ENCODE measurements around a stretch of chr2.

DNA sequence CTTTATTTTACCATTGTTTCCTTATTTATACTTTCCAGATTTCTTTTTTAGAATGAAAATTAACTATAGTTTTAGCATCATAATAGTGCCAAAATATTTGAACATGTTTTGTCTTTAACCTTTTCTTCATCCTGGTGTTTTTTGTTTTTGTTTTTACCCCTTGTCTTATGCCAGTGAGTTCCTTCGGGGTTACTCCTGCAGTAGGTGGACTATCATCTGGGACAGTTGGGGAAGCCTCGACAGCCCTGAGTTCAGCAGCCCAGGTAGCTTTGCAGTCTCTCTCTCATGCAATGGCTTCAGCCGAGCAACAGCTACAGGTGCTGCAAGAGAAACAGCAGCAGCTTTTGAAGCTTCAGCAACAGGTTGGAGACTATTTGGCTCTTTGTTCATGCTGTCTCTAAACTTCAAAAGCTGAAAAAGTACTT is 106.2 kb downstream of the BIRC6 start:
- PRO-cap, 4 experiments, result peak in 1 of 4 experiments; most common minus-strand start position 141 of the sequence (in 1)
- RAMPAGE, long total RNA, 2 experiments, result start-site peak on the plus strand in 1 of 2 experiments, centred at positions 181 to 293 of the sequence, 17 to 36 reads per replicate

DNA sequence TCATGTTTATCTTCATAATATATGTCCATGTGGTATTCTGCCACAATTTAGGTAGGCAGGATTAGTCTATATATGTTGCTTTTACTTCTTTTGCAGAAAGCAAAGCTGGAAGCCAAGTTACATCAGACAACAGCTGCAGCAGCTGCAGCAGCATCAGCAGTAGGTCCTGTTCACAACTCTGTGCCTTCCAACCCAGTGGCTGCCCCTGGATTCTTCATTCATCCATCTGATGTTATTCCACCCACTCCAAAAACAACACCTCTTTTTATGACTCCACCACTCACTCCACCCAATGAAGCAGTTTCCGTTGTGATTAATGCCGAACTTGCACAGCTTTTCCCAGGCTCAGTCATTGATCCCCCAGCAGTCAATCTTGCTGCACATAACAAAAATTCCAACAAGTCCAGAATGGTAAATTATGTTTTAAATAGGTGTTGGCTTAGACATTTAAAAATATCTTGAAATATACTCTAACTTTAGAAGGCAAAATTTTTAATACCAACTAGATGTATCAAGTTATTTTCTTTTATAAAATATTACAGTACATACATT is 107.7 kb downstream of the BIRC6 start:
- PRO-cap, 4 experiments, result no peak in any of the 4 experiments
- RAMPAGE, long total RNA, 2 experiments, result no peak in any of the 2 experiments

GRCh38 chr2:32812313-32812791 is 134.4 kb upstream of the LTBP1 start:
- PRO-cap, 4 experiments, result no peak in any of the 4 experiments
- RAMPAGE, long total RNA, 2 experiments, result no peak in any of the 2 experiments

DNA sequence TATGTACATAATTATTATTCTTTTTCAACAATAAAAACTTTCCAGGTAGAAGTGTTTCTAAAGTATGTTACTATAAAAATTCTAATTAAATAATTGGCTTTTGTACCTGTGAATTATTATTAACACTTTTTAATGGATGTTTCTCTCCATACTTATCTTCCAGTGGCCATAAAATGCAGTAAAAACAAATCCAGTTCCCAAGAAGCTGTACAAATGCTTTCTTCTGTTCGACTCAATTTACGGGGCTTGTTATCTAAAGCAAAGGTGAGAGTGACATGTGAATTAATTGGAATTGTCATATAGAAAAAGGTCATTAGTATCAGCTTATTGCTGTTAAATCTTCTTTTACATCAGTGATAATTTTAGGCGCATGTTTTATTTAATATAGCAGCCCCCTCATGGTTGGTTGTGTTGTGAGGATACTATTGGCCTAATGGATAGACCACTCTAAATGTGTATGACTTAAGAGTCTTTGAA is 129.4 kb upstream of the LTBP1 start:
- PRO-cap, 4 experiments, result no peak in any of the 4 experiments
- RAMPAGE, long total RNA, 2 experiments, result no peak in any of the 2 experiments

DNA sequence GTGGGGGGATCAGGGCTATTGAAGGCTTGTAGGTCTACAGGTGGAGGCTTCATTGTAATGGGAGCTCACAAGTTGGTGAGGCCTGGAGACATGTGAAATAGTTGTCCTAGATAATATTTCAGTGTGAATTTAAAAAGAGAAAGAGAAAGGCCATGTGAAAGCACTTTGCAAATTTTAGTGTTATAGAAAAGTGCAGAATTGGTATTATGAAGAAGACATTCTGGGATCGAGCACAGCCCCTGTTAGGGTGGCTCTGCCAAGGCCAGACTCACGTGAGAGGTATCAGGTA is 22.2 kb upstream of the LTBP1 start:
- PRO-cap, 4 experiments, result no peak in any of the 4 experiments
- RAMPAGE, long total RNA, 2 experiments, result no peak in any of the 2 experiments

- PRO-cap, 4 experiments, result no peak in any of the 4 experiments
- RAMPAGE, long total RNA, 2 experiments, result no peak in any of the 2 experiments
Measured at GRCh38 chr2:32926736-32927366, 19.9 kb upstream of the LTBP1 start.

DNA sequence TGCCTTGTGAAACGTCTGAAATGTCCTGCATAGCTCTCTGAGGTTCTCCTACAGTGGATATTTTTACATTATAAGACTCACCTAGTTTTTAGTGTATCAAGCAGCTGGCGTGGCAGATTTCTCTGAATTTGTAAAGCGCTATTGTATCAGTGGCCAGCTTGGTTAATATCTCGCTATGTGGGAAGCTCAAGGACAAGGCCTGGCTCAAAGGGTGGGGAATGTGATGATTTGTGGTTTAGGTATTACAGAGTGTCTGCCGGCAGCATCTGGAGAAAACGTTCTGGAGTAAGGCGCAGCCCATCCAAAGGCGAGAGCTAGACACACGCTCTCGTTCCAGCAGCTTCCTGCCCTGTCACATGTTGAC is 164.3 kb downstream of the LTBP1 start:
- PRO-cap, 4 experiments, result no peak in any of the 4 experiments
- RAMPAGE, long total RNA, 2 experiments, result no peak in any of the 2 experiments

GRCh38 chr2:33279825-33280302 is 196.6 kb upstream of the RASGRP3 start:
- PRO-cap, 4 experiments, result no peak in any of the 4 experiments
- RAMPAGE, long total RNA, 2 experiments, result no peak in any of the 2 experiments

GRCh38 chr2:33314835-33315611 is 161.4 kb upstream of the RASGRP3 start:
- PRO-cap, 4 experiments, result no peak in any of the 4 experiments
- RAMPAGE, long total RNA, 2 experiments, result no peak in any of the 2 experiments

DNA sequence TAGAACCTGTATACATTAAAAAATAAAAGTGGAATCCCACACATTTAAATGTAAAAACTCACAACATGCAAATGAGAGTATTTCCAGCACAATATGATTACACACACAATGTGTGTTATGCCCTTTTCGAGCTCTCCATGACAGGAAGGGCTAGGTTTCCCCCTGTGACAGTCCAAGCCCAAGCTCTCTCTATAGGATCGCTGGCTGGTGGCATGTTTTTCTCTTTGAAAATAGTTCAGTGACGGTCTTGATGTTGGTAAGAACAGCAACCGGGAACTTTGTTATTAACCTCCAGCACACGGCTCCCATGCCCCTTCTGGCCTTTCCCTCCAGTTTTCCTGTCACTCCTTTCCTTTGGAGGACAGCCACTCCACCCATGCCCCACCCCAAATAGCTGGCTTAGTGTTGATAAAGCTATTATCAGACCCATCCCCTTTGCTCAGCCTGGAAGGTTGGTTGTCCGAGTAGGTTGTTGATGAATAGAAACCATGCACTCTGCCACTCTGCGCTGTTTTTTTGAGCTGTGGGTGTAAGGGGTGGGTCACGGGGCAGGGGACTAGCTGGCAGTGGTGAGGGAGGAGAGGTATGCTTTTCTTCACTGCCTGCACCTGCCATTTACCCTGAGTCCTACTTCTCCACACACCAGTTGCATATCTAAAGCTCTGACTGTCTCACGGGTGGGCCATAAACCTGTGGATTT is 2.7 kb downstream of the RASGRP3 start:
- PRO-cap, 4 experiments, result peak in 2 of 4 experiments; most common plus-strand start position 238 of the sequence (in 1)
- RAMPAGE, long total RNA, 2 experiments, result no peak in any of the 2 experiments

DNA sequence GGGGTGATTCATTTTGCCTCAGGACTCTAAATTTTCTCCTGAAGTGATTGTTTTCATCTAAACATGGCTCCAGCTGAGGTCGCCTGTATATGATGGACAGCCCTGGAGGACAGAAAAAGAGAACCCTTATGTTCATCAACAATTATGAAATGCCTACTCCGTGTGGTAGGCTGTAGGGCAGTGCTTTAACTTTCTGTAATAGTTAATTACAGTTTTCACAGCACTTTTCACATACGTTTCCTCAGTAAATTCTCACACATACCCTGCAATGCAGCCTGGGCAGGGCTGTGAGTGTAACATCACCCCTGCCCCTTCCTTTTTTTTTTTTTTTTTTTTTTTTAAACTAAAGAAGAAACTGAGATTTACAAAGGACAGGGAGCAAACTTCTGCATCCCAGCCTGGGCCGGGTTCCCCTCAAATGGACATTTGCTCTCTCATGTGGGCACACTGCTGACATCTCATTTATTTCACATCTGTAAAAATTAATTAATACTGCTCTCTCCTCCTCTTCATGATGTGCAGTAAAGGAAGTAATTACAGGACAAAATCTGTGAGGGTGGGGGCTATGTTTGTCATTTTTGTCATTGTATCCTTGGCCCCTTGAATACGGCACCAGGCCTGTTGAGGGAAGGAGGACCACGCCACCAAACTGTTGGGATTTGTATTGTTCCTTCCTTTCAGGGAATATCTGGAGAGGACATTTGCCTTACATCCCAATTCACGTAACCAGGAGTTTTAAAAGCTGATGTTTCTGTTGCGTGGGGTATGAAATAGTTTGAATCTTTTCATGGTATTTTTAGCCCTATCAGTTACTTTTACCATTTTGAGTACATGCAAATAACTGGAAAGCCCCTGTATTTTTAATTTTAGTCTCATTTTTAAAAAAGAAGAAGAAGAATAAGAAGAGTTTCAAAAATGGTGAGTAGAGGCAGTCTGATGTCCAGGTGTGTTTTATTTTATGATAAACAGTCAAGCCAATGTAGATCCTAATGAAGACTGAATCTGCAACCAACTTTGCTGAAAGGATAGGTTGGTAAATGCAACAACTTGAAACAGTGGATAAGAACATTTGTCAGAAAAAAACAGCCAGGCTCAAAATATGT is 54.1 kb downstream of the RASGRP3 start:
- PRO-cap, 4 experiments, result no peak in any of the 4 experiments
- RAMPAGE, long total RNA, 2 experiments, result no peak in any of the 2 experiments

DNA sequence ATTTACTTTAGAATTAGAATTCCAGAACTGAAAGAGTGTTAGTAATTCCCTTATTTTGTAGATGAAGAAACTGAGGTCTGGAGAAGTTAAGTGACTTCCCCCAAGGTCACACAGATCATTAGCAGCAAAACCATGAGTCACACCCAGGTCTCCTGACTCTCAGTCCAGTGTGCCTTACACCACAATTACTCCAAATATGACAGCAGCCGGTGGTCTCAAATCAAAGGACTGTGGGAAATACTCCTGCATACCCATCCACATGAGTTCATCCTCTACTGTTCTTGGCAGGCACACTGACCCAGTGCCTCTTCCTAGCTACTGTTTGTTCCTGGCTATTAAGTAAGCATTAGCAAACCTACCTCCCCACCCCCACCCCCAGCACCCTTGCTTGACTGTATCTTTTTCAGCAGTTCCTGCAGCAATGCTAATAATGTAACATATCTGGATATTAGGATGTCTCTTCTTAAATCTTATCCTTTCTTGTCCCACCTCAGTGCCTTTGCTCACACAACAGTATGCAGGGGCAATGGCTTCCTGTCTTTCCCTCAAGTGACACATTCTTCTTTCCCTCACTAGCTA is 46.3 kb downstream of the FAM98A start:
- PRO-cap, 4 experiments, result peak in 1 of 4 experiments; most common minus-strand start position 283 of the sequence (in 1)
- RAMPAGE, long total RNA, 2 experiments, result no peak in any of the 2 experiments

DNA sequence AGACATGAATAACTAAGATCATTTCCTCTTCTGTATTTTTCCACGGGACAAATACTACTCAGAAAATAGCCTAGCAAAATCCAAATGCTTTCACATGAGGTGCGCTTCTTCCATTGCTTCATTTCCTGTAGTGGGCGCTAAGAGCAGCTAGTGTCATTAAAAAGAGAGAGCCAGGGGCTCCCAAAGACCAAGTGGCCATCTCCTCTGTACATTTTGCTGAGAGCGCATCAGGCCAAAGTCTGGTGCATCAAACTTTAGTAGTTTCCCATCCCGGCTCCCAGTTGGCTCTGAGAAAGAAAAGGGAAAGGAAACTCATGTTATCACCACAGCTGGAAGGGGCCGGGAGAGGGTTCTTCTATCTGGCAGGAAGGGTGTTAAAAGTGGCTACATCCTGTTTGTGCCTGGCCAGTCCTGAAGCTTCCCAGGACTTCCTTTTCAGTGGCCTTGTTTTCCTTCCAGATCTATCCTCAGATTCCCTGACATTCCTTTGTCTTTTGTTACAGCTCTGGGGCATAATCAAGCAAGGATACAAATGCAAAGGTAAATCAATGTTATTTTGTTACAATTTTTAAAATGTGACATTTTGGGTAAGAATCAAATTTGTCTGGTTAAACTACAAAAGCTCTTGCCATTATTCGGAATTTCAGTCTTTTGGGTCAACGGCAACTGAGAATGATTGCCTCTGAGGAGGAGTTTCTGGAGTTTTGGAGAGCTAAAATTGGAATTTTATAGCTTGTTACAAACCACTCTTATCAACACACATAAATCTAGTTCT is 43.9 kb downstream of the FAM98A start:
- PRO-cap, 4 experiments, result peak in 4 of 4 experiments; most common plus-strand start position 480 of the sequence (in 1); most common minus-strand start position 289 of the sequence (in 4)
- RAMPAGE, long total RNA, 2 experiments, result no peak in any of the 2 experiments

DNA sequence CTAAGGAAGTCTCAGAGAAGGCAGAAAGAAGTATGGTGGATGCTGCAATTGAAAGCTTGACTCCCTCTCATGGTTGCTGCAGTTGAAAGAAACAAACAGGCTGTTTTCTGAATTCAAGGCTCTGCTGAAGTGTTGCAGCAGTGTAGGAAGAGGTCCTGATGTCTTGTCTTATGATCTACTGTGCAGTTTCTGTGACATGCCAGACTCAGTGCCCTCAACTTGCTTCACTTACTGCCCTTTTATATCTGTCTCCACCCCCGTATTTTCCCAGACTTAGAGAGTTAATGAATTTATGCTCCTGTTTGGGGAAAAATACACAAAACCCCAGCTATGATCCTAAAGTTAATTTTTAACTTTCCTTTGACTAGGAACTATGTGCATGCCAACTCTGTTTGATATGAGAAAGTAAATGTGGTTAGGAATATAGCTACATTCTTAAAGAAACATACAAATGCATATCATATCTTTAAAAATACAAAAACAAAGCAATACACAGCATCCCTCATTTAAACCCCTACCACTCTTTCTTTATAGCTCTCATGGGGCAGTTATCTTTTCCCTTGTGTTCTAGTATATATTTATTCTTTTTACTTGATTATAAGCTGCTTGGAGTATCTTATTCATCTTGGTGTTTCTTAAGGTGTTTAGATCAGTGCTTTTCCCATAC is 655.4 kb upstream of the FAM98A start:
- PRO-cap, 4 experiments, result peak in 2 of 4 experiments; most common plus-strand start position 398 of the sequence (in 1); most common minus-strand start position 214 of the sequence (in 1)
- RAMPAGE, long total RNA, 2 experiments, result no peak in any of the 2 experiments

GRCh38 chr2:36240477-36240890 is 115.1 kb upstream of the CRIM1 start:
- PRO-cap, 4 experiments, result peak in 1 of 4 experiments; most common plus-strand start chr2:36240826 (in 1); most common minus-strand start chr2:36240585 (in 1)
- RAMPAGE, long total RNA, 2 experiments, result no peak in any of the 2 experiments

DNA sequence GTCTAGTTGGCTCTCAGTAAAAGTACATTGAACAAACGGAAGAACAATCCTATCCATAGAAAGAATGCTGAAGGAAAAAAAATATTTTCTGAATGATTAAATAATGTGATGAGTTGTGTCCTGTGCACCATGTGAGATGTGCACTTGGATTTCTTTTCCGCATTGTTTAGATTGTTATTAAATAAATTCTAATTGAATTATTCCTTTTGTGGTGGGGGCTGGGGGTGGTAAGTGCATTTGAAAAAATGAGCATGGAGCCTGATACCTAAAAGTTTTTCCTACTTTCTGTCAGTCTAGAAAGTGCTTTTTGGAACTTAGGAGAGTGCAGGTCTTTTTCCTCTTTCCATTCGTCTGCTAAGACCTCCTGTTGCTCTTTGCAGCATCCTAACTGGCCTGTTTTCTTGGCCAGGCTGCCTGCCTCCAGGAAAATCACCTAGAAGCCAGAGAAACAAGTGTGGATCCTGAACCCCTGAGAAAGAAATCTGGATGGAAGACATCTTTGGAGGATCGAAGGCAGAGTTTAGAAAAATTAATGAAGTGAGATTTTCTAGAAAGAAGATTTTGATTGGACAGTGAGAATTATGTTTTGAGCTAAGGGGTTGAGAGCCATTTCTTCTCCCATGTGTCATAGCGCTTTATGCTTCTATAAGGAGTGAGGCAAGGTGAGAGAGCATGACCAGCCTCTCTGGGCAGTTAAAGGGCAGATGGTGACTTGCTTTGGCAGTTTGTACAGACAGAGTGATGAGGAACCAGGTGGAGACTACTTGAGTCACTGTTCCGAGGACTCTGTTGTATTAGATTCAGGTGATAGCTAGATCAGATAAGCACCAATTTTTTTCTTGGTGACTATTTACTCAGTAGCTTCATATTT is 4.2 kb downstream of the CRIM1 start:
- PRO-cap, 4 experiments, result no peak in any of the 4 experiments
- RAMPAGE, long total RNA, 2 experiments, result no peak in any of the 2 experiments

- PRO-cap, 4 experiments, result no peak in any of the 4 experiments
- RAMPAGE, long total RNA, 2 experiments, result no peak in any of the 2 experiments
Measured at GRCh38 chr2:36394557-36395179, 39.1 kb downstream of the CRIM1 start.

DNA sequence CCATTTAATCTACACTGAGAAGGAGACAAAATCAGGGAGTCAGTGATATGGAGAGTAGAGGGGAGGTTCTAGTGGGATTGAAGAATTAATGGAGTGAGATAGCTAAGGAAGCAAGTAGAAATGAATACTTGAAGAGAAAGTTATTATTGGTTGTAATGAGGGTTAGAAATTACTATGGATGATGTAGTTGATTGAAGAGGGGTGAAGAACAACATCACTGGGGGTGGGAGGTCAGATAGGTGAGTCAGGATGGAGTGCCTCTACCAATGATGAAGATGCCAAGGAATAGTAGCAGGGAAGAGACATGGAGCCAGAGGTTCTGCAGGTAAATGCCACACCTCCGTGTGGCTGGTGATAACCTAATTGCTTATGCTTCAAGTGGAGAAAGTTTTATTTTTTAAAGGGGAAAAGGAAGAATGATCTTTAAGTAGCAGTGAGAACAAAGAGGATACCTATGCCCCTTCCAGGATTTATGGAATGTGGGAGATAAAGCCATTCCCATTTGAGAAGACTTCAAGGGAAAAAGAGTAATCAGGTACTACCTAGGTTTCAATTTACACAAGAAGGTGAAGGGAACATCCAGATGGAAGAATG is 44.7 kb downstream of the CRIM1 start:
- PRO-cap, 4 experiments, result no peak in any of the 4 experiments
- RAMPAGE, long total RNA, 2 experiments, result no peak in any of the 2 experiments

DNA sequence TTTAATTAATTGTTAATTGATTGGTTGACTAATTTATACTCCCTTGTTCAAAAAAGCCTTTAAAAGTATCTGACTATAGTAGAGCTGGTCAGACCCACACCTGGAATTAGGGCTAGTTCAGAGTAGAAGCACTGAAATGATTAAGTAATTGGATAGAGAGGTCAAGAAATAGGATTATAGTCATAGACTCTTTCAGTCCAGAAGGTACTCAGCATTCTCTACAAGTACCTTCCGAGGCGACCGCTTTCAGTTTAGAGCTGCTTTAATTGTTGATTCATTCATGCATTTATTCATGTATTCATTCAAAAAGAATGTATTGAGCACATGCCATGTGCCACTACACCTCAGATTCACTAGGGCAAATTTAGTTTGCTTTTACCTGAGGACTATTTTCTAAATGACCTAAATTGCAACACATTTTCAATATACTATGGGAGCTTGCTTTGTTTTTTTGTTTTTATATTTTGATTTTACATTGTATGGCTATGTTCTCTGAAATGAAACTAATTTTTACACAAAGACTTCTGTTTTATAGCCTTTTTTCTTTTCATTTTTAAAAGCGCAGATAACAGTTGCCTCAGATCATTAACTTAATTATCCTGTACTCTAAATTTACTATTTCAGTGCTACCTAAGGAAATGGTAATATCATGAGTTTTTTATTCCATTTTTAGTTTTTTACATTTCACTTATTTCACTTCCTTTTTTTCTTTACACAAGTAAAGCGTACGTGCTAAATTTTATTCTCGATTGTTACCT is 48.8 kb downstream of the CRIM1 start:
- PRO-cap, 4 experiments, result no peak in any of the 4 experiments
- RAMPAGE, long total RNA, 2 experiments, result no peak in any of the 2 experiments

- PRO-cap, 4 experiments, result no peak in any of the 4 experiments
- RAMPAGE, long total RNA, 2 experiments, result no peak in any of the 2 experiments
Measured at GRCh38 chr2:36432421-36432932, 76.9 kb downstream of the CRIM1 start.